A673 (cell line): Measurements from ENCODE around the genes SLC5A11, KDM8 and NSMCE1.

DNA sequence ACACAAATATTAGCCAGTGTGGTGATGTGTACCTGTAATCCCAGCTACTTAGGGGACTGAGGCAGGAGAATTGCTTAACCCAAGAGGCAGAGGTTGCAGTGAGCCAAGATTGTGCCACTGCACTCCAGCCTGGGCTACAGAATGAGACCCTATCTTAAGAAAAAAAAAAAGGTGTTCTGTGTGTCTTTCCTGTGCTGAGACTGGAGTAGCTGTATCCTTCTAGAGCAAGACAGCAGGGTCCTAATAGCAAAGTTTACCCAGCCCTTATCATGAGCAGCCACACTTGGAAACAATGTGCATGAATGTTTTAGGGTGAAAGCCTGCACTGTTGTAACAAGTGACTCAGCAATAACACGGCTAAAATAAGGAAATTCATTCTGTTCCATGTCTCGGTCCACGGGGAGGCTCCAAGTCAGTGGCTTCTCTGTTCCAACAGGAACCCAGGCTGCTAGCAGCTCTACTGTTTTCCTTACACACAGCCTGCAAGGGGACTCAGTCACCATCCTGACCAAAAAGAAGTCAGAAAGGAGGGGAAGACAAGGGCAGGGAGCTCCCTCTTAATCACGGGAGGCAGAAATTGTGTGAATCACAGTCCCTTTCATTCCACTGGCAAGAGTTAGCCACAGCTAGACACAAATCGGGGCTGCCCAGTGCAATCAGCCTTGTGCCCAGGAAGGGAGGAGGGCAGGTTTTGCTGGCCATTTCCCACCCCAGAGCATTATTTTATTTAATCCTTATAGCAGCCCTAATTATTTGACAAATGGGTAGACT lies 7.0 kb upstream of the SLC5A11 start:
- PRO-cap: no peak

- PRO-cap: no peak
Measured at GRCh38 chr16:24845791-24846479, at the start of gene SLC5A11. TSS of gene SLC5A11 (plus strand) at chr16:24845963.

DNA sequence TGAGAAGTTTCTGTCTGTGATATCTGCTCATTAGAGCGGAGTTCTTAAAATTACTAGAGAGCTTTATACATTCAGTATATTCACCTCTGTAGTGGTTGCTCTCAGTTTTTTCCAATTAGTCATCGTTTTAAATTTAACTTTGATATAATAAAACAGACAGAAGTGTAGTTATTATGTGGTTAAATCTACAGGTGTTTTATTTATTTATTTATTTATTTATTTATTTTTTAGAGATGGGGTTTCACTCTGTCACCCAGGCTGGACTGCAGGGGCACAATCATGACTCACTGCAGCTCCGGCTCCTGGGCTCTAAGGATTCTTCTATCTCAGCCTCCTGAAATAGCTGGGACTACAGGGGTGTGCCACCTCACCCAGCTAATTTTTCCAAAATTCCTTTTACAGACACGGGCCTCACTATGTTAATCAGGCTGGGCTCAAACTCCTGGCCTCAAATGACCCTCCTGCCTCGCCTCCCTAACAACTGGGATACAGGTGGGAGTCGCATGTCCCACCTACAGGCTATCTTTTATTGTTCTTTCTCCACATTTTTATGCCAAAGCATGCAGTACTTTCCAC lies 15.9 kb downstream of the ARHGAP17 start:
- PRO-cap: no peak

DNA sequence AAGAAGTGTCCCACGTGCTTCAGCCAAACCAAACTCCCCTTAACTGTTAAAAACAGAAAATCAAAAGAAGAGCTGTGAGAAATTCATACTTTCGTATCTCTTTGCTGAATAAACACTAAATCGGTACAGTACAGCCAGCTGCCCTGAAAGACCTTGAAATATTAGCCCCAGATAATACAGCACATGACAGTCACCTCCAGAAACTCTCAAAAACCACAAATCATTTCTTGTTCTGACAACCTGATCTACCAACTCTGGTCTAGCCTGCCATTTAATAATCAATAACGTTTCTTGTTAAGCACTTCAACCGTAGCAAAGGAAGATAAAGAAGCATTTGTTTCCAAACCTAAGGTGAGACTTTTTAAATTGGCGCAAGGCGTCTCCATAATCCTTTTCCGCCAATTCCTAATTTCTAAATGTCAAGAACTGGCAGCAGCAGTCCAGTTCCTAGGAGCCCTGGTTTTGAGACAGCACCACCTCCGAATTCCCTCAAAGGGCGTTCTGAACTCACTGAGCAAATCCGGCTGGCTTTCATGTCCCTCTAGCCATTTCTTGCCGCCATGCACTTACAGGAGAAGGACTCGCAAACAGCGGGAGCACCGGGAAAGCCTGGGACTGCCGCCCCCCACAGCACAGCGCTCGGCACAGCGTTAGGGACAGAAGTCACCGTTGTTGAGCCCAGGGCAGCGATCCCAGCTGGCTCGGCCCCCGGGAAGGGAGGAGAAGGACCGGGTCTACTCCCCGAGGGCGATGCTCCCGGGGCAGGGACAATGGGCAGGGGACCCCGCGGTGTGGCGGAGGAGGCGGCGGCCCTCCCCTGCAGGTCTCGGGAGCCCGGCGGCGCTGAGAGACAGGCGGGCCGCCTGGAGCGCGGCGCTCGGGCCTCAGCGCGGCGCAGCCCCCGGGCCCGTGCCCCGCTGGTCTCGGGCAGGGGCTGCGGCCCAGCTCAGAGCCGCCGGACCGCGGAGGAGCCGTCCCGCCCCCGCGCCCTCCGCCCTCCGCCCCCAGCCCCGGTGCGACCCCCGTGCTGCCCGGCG lies 686 bp downstream of the ARHGAP17 start:
- PRO-cap: bidirectional peak, plus-strand start at position 492 of the sequence, minus-strand start at position 503 of the sequence; bidirectional peak, plus-strand start at position 846 of the sequence, minus-strand start at position 585 of the sequence

DNA sequence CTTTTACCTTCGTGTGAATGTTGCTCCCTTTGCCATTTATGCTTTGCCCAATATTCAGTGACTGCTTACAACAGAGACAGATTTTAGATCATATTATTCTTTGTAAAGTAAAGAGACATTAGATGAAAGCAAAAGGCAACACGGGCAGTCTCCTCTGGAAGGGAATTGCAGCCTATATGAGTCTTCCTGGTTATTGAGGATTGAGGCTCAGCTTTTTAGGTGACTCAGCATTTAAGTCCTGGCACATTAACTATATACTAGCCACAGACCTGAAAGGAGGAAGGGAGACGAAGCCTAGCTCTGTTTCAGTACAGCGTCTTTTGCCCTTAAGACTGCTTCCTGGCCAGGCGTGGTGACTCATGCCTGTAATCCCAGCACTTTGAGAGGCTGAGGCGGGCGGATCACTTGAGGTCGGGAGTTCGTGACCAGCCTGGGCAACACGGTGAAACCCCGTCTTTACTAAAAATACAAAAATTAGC lies 33.3 kb upstream of the ARHGAP17 start:
- PRO-cap: bidirectional peak, plus-strand start at position 404 of the sequence, minus-strand start at position 176 of the sequence

GRCh38 chr16:25052409-25053027 lies 37.3 kb upstream of the ARHGAP17 start:
- PRO-cap: no peak

DNA sequence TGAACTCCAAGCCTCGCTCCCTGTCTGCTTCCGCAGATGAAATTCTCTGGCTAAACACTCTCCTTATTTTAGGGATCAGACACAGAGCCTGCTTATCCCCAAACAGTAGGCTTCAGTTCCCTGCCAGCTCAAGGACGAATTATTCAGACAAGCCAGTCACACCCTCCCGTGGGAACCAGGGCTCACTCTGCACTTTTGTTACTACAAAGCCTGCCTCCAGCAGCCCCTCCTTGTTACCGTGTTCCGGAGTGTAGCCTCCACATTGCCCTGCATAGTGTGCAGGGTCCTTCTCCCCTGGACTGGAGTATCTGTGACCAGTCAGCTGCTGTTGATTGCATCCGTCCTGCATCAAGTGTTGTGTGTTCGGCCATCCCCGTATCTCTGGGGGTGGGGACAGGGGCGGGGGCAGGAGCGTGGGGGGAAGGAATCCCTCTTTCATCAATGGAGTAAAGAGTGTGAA lies 46.5 kb upstream of the LCMT1 start:
- PRO-cap: no peak

DNA sequence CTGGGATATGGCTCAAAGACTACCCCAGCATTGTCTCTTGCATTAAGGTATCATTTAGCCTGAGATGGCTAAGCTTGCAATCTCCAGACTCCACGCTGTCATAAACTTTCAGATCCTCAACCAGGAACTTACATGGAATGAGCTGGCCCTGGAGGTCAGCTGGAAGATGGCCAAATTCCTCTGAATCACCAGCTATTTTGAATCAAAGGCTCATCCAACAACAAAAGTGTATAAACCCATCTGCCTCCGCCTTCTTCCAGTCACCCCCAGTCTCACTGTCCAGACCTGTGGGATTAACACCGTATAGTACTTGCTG lies 2.0 kb upstream of the LCMT1 start:
- PRO-cap: no peak

- PRO-cap: no peak
Measured at GRCh38 chr16:25177797-25177987, 39.1 kb upstream of the AQP8 start.

- PRO-cap: no peak
Measured at GRCh38 chr16:26991438-26991984, 75.2 kb upstream of the C16orf82 start.

DNA sequence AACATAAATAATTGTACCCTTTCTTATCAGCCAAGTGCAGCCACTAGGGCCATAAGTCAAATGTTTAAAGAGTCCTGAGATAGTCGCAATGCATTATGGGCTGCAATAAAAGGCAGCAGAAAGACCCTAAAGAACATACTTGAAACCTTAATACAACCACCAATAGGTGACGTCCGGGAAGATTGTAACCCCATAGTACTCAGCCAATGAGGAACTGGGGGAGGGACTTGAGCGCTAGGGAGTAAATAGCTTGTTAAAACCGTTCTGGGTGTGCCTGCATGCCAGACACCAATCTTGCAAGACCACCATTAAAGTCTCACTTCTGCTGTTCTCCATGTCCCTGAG lies 40.6 kb downstream of the C16orf82 start:
- PRO-cap: no peak

GRCh38 chr16:27203076-27204202 lies at the start of gene KDM8:
TSS of gene KDM8 (plus strand) at chr16:27203526.
- PRO-cap: bidirectional peak, plus-strand start at chr16:27203532, minus-strand start at chr16:27203409; bidirectional peak, plus-strand start at chr16:27203947, minus-strand start at chr16:27203728

GRCh38 chr16:27253968-27254556 lies 14.5 kb downstream of the NSMCE1 start:
- PRO-cap: no peak

GRCh38 chr16:27268442-27269199 lies at the start of gene NSMCE1:
TSS of gene NSMCE1 (minus strand) at chr16:27268772.
- PRO-cap: bidirectional peak, plus-strand start at chr16:27268869, minus-strand start at chr16:27268728

GRCh38 chr16:27335233-27336119 lies 21.7 kb downstream of the IL4R start:
- PRO-cap: no peak

- PRO-cap: no peak
Measured at GRCh38 chr16:27340656-27341156, 26.9 kb downstream of the IL4R start.

- PRO-cap: no peak
Measured at GRCh38 chr16:27377645-27378163, 24.3 kb upstream of the IL21R start.

DNA sequence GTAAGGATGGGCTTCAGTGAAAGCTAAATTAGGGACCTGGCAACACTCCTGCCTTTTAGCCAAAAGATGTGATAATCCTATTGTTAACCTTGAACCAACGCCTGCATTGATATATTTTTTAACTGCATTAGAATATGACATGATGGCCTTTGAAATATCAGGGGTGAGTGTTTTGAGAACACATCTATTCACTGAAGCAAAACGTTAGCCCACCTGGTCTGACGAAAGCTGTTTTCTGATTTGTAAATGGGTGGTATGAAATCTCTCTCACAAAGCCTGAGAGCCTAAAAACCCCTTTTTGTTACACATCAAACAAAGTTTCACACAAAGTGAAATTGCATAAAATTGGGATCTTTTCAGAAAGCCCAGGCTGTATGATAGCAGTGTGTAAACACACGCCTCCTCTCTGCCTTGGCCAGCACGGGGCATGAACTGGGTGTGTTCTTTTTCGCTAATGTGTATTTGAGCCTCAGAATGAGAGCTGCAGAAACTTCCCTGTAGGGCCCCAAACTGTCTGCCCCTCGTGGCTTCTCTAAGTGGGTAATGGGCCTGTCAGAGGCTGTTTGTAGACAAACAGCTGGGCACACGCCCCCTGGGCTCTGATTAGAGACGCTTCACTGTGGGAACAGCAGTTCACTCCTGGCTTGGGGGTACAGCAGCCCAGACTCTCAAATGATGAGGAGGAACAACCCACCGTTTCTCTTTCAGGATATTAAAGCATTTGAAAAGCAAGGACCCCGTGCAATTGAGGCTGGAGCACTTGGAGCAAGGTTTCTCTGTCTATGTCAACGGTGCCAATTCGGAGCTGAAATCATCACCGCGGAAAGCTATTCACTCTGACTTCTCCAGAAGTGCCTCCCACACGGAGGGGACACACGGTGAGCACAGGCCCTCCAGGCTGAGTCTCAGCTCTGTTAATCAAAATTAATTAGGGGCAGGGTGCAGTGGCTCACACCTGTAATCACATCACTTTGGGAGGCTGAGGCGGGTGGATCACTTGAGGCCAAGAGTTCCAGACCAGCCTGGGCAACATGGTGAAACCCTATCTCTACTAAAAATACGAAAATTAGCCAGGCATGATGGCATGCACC lies 78.4 kb downstream of the KATNIP start:
- PRO-cap: no peak

- PRO-cap: unidirectional peak, plus-strand start at chr16:27867859
Measured at GRCh38 chr16:27867587-27868006, 195.9 kb downstream of the GSG1L start.

DNA sequence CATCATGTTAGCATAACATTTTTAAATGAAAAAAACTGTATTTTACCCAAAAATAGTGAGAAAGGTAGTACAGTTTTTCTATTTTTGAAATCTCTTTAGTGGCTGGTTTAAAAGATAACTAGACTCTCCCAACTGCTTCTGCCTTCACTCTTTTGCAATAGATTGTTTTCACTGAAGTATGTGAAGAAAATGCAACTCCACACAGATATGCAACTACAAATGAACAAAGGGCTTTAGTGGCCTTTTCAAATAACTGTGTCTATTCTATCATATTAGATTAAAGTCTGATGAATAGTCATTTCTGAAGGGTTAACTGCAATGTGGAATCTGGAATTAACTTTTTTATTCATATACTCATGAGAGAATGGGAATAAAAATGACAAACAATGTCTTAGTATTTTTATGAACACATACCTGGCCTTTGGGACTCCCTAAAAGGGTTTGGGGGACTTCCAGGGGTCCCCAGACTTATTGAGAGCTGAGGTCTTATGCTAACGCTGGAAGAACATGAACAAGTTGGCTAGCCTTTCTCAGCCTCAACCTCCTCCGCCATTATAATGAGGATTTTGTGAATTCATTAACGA lies 50.8 kb downstream of the XPO6 start:
- PRO-cap: no peak